Tibial nerve (tissue), 3 donors: ENCODE measurements around the gene LRRC8B.

GRCh38 chr1:87226189-87226962 lies 102.3 kb upstream of the LMO4 start:
- PRO-cap = no peak
- RAMPAGE, long total RNA, 3 experiments = no peak in any of the 3 experiments

DNA sequence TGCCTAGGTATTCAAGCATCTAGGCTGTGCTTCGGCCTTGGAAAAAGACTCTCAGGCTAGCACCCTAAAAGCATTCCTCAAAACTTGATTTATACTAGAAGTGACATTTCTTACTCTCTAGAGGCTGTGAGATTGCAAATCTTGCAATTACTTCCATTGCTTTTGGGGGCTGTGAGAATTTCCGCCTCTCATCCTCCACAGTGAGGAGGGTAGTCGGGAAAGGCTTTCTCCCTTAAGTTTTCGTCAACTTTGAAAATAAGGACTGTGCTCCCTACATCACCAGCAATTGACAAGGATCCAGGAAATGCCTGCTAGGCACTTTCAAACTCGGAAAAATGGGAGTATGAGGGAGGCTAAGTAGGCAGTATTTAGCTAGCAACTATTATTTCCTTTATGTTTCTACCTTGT lies 1.2 kb upstream of the LMO4 start:
- PRO-cap = no peak
- RAMPAGE, long total RNA, 3 experiments = no peak in any of the 3 experiments

DNA sequence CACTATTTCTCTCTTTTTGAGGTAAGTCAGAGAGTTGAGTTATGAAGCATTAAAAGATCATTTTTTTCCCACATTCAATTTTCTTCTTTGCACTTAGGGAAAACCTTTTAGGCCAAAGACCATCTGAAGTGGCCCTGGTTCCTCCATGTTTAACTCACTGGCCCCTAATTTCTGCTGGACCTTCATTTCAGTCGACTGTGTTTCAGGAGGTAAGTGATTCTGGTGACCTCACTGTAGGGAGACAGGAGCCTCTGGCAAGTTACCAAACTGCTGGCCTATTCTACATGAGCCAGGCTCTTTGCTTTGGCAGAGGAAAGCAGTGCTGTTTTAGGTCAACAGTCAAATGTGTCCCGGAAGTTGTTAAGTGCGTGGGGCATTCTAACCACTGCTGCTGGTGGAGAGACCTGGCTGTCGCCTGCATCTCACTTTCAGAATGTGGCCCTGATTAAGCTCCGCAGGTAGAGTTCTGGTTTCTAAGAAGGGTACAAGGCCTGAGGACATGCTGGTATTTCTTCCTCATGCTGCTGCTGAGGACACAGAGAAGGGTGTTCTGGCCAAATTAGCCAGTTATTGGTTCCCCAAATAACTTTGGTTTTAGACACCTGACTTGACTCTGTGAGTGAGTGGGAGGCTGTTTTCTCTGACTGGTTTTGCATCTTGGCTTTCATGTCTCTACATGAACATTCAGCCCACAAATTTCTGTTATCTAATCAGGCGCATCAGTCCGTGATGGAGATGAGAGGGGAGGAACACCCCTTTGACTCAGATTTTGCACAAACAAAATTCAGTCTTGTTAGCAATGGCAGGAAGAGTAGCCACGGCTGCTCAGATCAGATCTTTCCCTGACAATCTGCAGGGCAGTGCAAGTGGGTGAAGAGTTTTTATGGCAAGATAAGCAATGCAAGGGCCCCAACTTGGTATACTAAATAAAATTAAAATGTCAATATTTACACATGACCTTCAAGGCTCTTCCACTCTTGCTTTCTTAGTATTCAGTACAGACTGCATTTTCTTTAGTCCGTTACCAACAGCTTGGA lies 120.8 kb downstream of the LMO4 start:
- PRO-cap = no peak
- RAMPAGE, long total RNA, 3 experiments = no peak in any of the 3 experiments

GRCh38 chr1:87584597-87585025 lies 255.9 kb downstream of the LMO4 start:
- PRO-cap = no peak
- RAMPAGE, long total RNA, 3 experiments = no peak in any of the 3 experiments

- PRO-cap = no peak
- RAMPAGE, long total RNA, 3 experiments = no peak in any of the 3 experiments
Observed at GRCh38 chr1:87902864-87903313, 574.2 kb downstream of the LMO4 start.

DNA sequence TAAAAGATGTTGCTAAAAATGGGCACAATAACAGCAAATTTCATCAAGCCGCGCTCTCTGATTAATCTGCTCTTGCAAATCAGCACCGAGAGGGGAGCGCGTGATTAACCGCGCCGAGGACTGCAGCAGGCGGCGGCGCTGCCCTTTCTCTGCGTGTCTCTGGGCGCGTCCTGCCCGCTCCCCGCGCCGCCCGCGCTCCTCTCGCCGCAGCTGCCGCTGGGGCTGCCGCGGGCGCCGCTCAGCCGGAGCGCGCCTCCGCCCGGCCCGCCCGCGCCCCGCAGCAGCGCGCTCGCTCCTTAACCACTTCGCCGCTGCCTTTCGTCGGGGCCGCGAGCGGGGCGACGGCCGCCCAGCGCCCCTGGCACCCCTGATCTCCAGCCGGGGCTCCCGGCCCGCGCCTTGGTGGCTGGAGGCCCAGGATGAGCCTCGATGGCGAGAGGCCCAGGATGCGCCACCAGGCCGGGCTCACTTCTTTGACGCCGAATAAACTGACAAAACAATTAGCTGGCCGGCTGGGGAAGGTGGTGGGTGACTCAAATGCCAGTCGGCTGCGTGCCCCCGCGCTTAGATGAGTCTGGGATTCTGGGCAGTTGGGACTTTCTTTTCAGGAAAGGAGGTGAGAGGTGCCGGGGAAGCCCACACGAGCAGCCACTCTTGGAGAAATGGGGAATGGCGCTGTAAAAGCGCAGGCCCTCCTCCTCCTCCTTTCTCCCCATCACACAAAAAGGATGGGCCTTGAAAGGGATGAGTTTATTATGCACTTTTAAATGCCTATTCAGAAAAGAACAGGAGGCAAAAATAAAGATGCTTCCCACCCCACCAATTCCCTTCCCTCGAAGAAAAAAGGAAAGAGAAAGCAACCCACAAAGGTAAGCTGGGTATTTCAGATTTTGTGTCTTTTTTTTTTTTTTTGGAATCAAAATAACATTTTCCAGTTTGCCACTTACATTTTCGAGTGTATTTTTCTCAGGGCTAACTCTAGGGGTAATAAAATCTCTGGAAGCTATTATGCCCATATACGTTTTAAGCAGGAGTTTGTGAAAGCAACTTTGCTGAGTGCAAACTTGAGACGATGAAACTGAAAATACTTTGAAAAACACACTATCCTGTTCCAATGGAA lies 221.2 kb upstream of the PKN2 start:
- PRO-cap = unidirectional peak, plus-strand start at position 104 of the sequence; bidirectional peak, plus-strand start at position 209 of the sequence, minus-strand start at position 198 of the sequence
- RAMPAGE, long total RNA, 3 experiments = no peak in any of the 3 experiments

DNA sequence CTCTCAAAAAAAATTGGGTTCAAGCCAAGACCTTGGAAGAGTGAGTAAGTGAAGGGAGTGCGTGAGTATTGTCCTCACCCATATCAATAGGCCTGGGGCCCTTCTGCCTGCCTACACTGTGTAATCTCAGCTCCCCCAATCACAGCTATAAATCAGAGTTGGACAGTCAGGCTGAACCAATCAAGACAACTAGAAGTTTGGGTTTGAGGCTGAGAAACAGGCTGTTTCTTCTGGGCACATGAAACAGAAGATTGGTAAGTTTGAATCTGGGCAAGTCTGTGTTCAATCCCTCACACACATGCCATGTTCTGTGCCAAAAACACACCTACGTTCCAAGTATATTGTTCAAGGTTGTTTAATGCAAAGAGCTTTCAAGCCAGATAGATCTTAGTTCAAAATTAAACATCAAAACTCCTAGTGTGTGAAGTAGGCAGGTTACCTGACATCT lies 7.2 kb downstream of the KYAT3 start:
- PRO-cap = no peak
- RAMPAGE, long total RNA, 3 experiments = no peak in any of the 3 experiments

DNA sequence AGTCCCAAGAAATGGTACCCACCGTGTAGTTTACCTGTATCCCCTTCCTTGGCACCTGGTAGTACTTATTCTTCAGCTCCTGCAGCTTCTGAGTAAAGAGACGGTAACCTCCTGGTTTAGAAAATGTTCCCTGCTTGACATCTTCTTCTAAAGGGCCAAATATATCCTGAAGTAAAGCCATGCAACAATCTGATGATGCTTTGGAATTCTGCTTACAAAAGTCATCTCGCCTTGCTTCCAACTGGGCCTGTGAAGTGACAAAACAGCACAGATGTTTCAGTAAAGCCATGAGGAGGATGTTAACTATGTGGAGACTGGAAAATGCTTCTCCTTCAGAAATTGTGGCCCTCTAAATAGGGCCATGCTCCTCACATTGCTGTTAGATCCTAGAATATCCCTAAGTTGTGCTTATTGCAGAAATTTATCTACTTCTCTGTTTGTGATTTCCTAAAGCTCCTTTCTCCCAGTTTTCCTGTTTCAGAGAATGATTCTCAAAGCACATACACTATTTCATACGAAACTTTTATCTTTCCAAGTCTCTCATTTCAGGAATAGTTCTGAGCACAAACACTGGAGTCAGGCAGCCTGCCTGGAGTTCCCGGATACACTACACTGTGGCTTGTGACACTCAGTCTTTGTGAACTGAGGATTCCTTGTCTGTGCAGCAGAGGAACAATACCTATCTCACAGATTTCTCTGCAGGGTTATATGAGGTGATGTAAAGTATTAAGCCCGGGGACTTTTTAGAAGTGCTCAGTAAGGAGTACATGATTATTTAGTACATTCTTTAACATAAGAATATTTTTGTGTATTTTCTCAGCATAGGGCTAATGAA lies 13.3 kb downstream of the GBP2 start:
- PRO-cap = no peak
- RAMPAGE, long total RNA, 3 experiments = no peak in any of the 3 experiments

- PRO-cap = no peak
- RAMPAGE, long total RNA, 3 experiments = no peak in any of the 3 experiments
Observed at GRCh38 chr1:89113841-89114422, 12.0 kb downstream of the GBP2 start.

- PRO-cap = no peak
- RAMPAGE, long total RNA, 3 experiments = no peak in any of the 3 experiments
Observed at GRCh38 chr1:89116031-89116669, 9.8 kb downstream of the GBP2 start.

DNA sequence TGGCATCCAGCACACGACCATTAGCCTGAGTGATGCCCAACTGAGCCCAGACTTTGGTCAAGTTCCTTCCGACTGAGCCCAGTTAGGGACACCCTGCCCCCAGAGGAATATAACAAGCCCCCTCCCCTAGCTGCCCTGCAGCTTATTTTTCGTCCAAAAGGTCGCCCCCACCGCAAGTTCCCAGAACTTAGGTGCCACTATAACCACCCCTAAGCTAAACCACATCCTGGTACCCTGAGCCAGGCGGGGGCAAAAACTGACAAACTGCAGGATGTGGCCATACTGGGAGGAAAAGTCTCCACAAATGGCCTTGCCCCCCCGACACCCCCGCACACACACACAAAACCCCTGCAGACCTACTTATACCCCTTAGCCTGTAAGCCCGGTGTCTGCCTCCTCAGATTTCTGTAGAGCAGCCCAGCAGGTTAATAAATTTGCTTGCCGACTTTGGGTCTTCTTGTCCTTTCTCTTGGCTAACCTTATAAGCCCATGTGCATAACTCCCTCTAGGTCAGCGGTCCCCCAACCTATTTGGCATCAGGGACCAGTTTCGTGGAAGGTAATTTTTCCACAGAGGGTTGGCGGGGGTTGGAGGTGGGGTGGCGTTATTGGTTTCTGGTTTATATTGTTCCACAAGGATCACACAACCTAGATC lies 13.0 kb downstream of the GBP5 start:
- PRO-cap = no peak
- RAMPAGE, long total RNA, 3 experiments = no peak in any of the 3 experiments

DNA sequence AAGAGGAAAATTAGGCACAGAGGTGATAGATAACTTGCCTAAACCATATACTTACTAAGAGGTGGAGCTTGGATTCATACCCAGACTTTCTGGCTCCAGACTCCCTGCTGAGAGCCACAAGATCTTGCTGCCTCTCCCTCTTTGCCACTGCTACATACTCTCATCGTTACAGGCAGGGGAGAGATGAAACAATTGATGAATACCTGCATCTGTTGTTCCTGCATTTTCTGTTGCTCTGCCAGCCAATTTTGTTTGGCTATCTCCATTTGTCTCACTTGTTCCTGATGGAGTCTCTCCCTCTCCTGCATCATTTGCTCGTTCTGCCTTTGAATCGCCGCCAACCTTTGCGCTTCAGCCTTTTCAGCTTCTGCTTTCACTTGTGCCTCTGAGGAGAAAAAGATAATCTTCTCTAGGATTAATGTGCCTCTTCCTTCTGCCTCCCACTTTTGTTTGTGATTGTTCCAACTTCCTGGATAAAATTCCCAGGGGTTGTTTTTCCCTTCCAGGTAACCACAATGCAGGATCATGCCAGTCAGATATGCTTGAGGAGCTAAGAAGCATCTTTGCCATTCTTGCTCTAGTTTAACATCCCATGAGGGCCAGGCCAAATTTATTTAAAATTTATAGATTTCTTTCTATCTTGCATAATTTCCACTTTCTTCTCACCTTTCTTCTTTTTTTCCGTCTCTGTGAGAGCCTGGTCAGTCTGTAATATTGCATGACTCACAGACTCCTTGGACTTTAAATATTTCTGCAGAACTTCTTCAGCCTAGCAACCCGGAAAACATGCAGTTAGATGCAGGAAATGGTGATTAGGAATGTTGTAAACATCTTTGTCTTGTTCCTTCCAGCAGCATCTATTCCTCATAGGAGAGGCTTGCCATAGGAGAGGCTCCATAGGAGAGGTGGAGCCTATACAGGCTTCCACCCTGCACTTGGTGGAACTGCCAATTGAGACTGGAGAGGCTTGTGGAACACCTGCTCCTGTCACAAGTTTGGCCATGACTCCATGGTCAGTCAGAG lies 10.3 kb downstream of the GBP5 start:
- PRO-cap = no peak
- RAMPAGE, long total RNA, 3 experiments = no peak in any of the 3 experiments

GRCh38 chr1:89523892-89524954 lies at the start of gene LRRC8B:
TSS of gene LRRC8B (plus strand) at chr1:89524829.
- PRO-cap = bidirectional peak, plus-strand start at chr1:89524342, minus-strand start at chr1:89524287; bidirectional peak, plus-strand start at chr1:89524856, minus-strand start at chr1:89524725
- RAMPAGE, long total RNA, 3 experiments = no peak in any of the 3 experiments

DNA sequence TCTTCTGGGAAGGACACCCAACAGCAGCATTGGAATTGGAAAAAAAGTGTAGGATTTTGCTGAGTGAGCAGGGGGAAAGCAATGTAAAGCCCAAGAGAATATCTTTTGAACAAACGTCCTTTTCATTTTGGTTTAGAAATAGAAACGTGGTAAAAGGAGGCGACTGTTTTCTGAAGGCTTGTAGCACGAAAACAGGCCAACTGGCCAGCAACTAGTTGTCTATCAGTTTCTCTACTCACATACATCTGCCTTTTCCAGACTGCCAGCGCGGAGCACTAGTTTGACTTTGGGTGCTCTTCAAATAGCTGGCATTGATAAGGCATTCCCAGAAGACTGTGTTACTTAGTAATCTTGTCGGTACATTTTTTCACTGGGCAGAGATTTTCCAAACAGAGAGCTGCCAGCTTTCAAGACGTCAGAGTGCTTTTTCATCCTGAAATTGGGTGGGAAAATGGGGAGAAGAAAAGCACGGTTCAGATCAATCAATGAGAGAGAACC lies 1.1 kb upstream of the LRRC8C start:
- PRO-cap = no peak
- RAMPAGE, long total RNA, 3 experiments = no peak in any of the 3 experiments

- PRO-cap = no peak
- RAMPAGE, long total RNA, 3 experiments = no peak in any of the 3 experiments
Observed at GRCh38 chr1:89727705-89728218, 93.1 kb upstream of the LRRC8D start.

- PRO-cap = no peak
- RAMPAGE, long total RNA, 3 experiments = no peak in any of the 3 experiments
Observed at GRCh38 chr1:89833939-89834473, 13.2 kb downstream of the LRRC8D start.

GRCh38 chr1:89870858-89871687 lies 50.2 kb downstream of the LRRC8D start:
- PRO-cap = no peak
- RAMPAGE, long total RNA, 3 experiments = no peak in any of the 3 experiments

DNA sequence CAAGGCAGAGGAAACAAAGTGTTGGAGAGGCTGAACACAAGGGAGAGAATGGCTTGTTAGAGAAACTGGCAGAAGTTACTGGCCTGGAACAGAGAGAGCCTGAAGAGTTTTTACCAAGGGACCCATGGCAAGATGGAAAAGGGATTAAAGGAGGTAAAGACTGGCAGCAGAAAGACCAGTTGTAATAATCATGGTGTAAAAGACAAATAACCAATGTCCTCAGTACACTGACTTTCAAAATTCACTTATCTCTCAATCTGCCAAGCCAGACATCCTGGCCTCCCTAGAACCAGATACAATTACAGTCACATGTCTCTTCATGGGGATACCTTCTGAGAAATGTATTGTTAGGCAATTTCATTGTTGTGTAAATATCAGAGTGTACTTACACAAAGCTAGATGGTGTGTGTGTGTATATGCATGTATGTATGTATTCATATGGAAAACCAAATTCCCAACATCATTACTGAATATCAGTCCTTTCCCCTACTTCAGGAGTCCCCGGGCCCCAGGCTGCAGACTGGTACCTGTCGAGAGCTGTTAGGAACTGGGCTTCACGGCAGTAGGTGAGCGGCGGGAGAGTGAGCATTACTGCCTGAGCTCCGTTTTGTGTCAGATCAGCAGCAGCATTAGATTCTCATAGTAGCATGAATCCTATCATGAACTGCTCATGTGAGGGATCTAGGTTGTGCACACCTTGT lies 65.4 kb upstream of the ZNF326 start:
- PRO-cap = no peak
- RAMPAGE, long total RNA, 3 experiments = no peak in any of the 3 experiments

DNA sequence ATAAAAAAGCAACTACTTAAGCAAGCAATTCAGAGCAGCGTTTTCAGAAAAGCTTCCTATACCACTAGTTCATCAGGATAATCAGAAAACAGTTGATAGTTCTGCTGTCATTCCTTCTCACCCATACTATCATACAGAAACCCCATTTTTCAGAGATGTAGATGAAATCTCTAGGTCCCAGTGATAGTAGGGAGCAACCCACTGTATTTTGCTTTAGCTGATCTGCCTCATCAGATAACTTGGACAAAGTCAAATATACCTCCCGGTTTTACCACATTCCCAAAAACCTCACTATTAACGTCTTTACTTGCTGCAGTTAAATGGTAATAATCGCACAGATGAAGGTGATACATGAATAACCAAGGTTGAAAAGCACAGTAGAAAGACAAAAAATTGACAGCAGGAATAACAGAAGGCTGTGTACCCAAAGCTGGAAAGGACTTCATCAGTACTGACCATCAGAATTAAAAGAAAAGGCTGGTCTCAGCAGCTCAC lies 13.3 kb downstream of the ZNF644 start:
- PRO-cap = no peak
- RAMPAGE, long total RNA, 3 experiments = no peak in any of the 3 experiments

DNA sequence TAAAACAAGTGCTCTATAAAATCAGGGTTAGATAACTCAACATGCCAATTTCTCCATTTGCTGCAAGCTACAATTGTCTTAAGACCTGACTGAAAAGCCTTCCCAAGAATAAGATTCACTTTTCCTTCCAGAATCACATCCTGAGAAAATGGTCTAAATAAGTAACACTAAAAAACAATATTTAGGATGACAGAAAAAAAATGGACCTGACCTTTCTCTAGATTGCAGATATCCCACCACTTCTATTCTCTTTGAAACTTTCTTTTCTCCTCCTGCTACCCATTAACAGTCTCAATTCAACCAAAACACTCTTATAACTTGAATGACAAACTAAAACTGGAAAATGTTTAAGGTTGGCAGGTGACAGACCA lies 3.3 kb downstream of the ZNF644 start:
- PRO-cap = no peak
- RAMPAGE, long total RNA, 3 experiments = no peak in any of the 3 experiments